Natural killer cell (primary cell): ENCODE measurements around a stretch of chr6.

GRCh38 chr6:34888714-34888871 lies 462 bp upstream of the ANKS1A start:
- PRO-cap: no peak

- PRO-cap: no peak
These were observed 120.8 kb downstream of the ANKS1A start for GRCh38 chr6:35009702-35010351.

- PRO-cap: no peak
These were observed 103.7 kb downstream of the TCP11 start for GRCh38 chr6:35037514-35037812.

DNA sequence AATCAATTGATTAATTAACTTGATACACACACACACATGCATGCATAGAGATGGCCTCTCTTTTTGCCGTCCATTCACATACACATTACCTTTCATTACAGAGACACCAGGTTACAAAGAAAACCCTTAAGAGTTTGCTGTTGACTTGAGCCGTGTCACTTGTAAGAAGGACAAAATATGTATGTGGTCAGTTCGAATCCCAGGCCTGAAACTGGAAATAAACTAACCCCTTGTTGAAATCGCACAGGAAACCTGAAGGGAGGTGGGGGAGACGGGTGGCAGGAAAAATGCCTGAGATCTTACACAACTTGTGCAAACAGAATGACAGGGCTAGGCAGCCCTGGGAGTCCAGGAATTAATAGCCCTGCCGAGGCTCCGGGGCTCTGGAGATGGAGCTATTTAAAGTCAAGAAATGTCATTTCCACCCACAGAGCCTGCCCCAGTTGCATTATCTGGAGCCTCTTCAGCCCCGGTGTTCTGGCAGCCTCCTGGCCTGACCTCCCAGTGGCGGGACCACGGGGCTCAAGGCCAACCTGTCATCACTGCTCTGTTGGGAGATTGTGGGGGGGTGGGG lies 28.6 kb upstream of the SCUBE3 start:
- PRO-cap: no peak

DNA sequence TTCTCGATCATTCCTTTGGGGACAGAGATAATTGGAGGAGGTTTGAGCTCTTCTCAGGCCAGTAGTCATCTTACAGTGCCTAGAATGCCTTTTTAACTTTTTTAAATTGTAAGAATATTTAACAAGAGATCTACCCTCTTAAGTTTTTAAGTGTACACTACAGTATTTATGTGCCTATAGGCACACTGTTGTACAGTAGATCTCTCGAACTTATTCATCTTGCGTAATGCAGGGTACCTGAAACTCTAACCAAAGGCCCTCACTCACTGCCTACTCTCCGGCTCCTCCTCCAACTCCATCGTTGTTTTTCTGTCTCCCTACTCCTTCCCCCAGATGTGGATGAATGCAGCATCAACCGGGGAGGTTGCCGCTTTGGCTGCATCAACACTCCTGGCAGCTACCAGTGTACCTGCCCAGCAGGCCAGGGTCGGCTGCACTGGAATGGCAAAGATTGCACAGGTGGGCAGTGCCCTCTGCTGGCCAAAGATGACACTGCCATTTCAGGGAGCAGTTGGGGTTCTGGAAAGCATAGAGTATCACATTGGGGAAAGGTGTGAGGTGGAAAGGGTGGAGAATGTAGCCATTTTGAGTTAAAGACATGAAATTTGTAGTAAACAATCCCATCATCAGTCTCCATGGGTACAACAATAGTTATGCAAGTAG lies 18.6 kb upstream of the ZNF76 start:
- PRO-cap: no peak

DNA sequence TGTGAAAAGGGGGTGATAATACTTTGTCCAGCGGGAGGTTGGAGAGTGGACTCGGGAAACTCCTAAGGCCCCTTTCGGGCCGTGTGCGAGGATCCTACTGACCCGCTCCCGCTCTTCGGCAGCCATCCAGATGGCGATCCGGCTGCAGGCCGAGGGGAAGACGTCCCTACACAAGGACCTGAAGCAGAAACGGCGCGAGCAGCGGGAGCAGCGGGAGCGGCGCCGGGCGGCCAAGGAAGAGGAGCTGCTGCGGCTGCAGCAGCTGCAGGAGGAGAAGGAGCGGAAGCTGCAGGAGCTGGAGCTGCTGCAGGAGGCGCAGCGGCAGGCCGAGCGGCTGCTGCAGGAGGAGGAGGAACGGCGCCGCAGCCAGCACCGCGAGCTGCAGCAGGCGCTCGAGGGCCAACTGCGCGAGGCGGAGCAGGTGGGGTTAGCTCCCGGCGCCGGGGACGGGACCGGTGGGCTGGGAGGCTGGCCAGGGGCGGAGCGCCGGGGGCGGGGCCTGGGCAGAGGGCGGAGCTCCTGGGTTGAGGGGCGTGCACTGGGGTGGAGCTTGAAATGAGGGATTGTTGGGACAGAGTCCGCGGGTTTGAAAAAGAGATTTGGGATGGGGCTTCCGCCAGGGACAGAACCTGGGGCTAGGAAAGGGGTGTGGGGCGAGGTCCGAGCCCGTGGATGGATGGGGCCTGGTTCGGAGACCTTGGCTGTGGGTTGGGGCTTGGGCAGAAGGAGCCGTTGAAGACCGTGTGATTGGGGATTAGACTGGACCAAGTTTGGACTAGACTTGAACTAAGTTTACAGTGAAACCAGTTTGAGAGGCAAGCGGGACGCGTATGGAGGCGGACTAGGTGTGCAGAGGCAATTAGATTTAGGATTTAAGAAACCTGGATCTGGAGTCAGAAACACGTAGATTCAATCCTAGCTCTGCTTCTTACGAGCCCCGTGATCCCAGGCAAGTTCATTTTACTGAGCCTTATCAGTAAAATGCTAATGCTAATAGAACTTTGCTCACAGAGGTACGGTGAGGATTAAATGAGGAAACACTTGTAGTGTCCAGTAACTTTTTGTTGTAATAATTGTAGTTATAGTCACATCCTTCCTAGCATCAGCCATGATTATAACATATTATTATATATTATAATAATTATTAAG lies 20.8 kb downstream of the DEF6 start:
- PRO-cap: no peak

- PRO-cap: no peak
These were observed 21.7 kb downstream of the DEF6 start for GRCh38 chr6:35319200-35319818.

- PRO-cap: no peak
These were observed 1.2 kb downstream of the PPARD start for GRCh38 chr6:35343253-35344333.

DNA sequence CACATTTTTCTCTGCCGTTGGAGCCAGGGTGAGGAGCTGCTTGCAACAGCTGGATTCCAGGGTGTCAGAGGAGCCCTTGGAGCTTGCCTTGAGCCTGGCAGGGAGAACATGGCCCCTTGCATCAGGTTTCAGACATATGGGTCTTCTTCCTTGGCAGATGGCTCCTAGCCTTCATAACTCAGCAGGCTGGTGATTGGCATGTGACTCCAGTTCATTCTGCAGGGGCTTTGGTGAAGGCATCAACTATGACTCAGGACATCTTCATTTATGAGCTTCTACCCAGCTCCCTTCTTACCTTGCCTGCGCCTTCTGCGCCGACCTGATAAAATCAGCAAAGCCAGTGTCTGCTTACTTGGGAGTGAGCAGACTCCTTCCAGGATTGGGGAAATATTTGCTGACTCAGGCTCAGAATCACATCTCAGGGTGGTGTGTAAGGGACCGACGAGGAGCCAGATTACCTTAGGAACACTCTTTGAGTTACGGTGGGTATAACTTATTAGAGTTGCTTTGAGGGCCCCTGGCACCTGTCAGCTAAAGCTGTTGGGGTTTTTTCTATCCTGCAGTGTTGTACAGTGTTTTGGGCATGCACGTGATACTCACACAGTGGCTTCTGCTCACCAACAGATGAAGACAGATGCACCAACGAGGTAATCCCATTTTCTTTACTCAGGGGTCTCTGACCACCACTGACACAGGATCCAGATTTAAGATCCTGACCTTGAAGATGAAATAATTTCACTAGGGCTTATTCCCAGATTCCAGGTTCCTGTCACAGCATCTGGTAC lies 4.3 kb downstream of the PPARD start:
- PRO-cap: no peak

DNA sequence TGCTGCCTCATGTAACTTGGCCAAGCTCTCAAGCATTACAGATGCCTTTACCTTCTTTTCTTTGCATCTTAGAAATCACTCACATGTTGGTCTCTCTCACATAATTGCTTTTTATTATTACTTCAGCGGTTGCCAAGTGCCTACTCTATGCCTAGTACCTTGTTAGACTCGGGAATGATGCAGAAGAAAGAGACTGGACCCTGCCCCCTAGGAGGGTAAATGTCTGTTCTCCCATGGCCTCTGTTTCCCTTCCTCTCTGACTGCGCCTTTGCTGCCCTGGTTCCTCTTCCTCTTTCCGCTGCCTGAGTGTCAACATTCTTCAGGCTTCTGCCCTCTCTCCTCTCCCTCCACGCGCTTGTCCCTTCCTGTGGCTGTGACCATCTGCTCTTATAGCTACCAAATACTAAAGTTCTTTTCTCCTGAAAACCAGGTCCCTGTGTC lies 28.7 kb downstream of the PPARD start:
- PRO-cap: no peak

GRCh38 chr6:35394887-35395657 lies 52.7 kb downstream of the PPARD start:
- PRO-cap: no peak

DNA sequence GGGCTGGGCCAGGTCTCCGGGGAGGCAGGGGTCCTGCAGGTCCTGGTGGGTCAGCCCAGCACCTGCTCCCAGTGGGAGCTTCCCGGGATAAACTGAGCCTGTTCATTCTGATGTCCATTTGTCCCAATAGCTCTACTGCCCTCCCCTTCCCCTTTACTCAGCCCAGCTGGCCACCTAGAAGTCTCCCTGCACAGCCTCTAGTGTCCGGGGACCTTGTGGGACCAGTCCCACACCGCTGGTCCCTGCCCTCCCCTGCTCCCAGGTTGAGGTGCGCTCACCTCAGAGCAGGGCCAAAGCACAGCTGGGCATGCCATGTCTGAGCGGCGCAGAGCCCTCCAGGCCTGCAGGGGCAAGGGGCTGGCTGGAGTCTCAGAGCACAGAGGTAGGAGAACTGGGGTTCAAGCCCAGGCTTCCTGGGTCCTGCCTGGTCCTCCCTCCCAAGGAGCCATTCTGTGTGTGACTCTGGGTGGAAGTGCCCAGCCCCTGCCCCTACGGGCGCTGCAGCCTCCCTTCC lies 24.7 kb upstream of the FANCE start:
- PRO-cap: no peak

- PRO-cap: no peak
These were observed 3.7 kb downstream of the RPL10A start for GRCh38 chr6:35471550-35472627.

GRCh38 chr6:35492892-35493334 lies 4.0 kb downstream of the TEAD3 start:
- PRO-cap: no peak

DNA sequence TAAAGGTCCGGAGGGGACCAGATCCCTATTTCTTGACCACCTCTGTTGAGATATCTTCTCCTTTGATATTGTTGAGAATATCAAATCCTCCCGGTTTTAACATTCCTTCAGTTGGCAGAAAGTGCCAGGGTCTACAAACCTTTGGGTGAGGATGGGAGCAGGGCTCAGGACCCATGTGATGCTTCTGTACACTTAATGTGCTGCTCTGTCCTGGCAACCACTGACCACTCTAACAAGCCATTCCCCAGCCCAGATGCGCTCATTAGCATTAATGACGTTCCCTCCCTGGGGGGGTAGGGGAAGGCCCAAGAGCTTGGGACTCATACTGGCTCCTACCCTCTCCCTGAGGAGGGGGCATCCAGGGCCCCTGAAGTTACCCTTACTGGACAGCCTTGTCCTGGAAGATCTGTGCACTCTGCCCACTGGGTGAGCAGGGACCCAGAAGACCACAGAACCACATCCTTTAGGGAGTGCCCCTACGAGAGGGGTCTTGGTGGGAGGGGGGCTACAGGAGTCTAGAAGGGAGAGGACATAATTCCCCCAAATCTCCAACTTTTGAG lies 1.7 kb downstream of the TEAD3 start:
- PRO-cap: no peak

DNA sequence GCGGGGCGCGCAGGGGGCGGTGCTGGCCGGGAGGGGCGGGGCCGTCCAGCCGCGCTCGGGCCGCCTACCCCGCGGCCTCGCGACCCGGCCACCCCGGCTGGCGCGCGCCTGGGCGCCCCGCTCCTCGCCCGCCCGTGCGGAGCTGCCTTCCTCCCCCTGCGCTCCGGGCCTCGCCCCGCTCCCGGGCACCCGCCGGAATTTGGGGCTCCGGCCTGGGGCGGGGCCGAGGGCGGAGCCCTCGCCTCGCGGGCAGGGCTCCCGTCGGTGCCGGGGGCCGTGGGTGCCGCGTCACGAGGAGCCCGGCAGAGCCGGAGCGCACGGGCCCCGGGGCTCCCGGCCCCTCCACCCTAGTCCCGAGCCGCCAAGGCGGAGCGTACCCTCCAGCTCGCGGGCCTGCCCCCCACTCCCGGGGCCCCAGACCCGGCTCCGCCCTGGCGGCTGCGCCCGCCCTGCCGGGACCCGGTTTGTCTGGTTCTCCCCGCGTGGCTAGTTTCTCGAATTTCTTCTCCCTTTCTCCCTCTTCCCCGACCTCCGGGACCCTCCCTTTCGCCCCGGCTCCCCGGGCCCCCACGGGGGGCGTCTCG lies 333 bp upstream of the TEAD3 start:
- PRO-cap: no peak

DNA sequence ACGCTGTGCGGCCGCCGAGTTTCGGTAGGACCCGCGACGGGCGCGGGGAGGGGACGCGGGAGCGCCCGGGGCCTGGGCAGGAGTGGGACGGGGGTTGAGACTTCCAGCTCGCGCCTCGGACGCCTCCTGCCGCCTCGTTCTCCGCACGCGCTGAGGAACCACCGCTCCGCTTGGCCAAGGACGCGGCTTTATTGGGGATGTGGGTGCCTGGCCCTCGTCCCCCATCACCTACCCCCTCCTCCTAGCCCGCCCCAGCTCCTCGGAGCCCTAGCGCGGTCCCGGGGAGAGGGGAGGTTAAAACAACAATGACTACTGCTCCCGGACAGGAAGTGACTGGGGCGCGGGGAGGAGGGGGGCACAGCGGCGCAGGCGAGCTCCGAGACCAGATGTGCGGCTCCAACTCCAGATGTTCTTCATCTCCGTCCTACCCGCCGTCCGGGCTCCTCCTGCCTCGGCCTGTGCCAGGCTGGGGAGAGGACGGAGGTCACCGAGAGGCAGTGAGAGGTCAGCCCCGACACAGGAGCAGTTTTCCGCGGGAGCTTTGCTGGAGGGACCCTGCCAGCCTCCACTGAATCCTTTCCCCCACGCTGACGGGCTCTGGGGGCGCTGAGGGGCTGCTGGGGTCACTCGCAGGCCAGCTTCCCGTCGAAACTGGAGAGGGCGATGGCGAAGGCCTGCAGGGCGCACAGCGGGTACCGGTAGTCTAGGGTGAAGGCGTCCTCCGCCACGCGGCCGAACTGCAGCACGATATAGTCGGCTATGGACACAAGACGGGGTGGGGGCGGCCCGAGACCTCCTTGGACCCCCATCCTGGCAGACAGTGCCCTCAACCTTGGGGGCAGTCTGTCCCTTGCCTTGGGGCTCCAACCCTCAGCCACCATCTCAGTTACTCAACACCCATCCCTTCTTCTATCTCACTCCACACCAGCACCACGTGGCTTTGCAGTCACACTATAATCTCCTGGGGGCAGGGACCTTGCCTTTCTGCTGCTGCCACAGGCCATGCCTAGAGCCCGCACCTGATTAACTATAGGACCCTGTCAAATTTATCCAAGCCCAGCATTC lies 1.2 kb upstream of the TEAD3 start:
- PRO-cap: no peak

DNA sequence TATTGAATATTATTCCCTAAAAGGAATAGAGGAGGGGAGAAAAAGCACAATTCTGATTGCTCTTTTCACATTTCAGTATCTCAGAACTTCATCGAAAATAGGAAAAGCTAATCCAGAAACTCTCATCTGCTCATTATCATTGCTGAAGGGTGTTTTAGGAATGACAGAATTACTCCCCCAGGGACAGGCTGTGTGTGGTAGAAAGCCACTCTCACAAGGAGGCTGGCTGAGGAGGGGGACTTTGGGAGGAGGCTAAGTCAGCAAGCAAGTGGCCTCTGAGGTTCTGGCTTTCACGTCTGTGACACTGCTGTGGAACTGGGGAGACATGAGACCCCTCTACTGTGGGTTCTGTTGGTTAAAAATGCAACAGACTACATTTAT lies 62.3 kb upstream of the TULP1 start:
- PRO-cap: no peak

- PRO-cap: no peak
These were observed 51.9 kb downstream of the FKBP5 start for GRCh38 chr6:35636826-35637252.

GRCh38 chr6:35684321-35684831 lies 4.3 kb downstream of the FKBP5 start:
- PRO-cap: no peak